ENCODE measurements around a stretch of chr21.

- RRBS, 2 experiments, result under 1 to 5% methylated on average over 25 of the region's 48 CpGs
These were observed 1.1 kb downstream of the PKNOX1 start for GRCh38 chr21:42975264-42975976.

- RRBS, 2 experiments, result no CpG with 5 or more reads among the region's 14 CpGs
These were observed 29.4 kb downstream of the CBS start for GRCh38 chr21:43046160-43046754.

DNA sequence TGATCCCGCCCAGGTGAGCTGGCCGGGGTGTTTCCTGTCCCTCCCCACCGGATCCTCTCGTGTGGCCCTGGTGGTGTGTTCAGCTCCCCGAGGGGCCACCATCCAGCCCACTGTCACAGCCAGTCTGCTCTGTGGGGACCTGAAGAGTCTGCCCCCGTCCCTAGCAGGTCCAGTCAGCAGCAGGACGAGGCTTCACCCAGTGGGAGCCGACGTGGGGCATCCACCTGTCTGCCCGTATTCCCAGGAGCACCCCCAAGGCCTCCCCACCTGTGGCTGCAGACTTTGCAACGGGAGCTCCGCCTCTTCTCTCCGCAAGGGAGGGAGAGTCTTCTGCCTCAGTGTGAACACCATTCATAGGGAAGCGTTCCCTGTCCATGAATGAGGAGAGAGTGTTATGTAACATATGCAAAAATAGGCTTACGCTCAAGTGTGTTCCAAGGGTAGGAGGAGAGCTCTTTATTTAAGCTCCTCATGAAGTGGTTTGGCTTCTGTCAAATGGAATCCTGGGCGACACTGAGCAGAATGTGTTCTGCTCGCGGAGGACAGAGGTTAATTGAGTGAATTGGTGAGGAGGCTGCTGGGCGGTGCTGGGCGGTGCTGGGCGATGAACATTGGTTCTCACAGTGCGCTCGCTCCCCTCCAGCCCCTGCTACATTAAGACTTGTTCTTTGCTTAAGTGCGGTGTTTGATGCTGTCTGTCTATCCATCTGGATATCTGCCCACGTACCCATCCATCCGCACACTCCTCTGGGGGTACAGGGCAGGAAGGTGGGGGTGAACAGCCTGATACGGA, 109.0 kb downstream of the CRYAA start:
- RRBS, 2 experiments, result 28 to 70% methylated on average over 2 of the region's 27 CpGs

- RRBS, 2 experiments, result no CpG with 5 or more reads among the region's 22 CpGs
These were observed 107.4 kb downstream of the SIK1 start for GRCh38 chr21:43319319-43320229.

DNA sequence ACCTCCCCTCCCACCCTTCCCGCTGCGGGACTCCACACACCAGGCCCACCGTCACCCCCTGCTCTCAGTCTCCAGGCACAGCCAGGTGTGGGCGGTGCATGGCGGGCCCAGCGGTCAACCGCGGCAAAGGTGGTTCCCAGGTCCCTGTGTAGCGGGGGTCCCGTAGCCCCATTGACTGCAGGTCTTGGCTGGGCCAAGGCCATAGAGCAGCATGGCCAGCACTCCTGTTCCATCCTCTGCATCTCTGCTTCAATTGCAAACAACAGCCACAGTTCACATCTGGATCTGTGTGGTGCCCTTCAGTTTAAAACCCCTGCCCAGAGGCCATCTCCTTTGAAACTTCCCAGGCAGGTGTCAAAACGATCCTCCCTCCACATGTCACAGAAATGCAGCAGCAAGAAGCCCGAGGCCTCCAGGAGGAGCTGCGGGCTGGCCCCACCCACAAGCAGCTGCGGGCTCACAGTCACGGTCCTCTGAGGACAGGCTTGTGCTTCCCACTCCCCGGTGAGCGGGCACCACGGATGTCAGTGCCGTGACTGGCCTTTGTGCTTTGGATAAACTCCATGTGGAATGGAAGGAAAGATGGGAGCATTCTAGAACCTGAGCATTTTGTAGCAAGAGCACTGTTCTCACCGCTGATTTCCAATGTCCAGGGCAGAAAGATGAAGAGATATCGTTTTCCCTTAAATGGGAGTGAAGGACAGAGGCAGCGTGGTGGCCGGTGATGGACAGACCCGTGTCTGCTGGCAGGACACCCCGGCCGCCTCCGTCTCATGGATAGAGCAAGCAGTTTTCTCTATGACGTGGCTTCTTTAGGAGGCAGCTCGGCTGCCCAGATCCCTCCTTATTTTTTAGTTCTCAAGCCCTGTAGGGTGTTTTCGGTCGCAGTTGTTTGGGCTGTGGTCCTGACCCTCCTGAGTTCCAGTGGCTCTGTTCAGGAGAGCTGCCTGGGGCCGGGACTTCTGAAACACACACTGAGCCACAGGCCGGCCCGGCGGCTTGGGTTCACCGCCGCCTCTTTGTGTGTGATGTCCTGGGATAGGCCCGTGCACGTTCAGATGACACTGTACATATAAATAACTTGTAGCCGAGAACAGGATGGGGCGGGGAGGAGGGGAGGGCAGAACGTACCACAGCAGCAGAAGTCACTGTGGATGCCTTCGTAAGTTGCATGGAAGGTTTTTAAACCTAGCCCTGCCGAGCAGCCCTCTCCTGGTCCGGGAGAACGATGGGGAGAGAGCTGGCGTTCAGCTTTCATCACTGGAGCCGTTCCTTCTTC, 65.6 kb downstream of the SIK1 start:
- RRBS, 2 experiments, result 78 to 92% methylated on average over 4 of the region's 48 CpGs

DNA sequence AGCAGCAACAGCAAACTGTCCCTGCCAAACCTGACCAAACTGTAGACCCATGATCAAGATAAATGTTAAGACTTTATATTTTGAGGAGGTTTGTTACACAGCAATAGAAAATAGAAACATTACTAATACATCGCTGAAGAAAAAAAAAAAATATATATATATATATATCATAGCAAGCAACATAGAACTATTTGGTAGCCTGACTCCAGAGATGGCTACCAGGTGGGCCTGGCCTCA, 43.5 kb downstream of the HSF2BP start:
- RRBS, 2 experiments, result no CpG with 5 or more reads among the region's 1 CpG

- RRBS, 2 experiments, result no CpG with 5 or more reads among the region's 4 CpGs
These were observed 7.8 kb upstream of the PDXK start for GRCh38 chr21:43711261-43711468.

GRCh38 chr21:43711926-43712900, 6.7 kb upstream of the PDXK start:
- RRBS, 2 experiments, result no CpG with 5 or more reads among the region's 25 CpGs

GRCh38 chr21:43726685-43727949, 8.2 kb downstream of the PDXK start:
- RRBS, 2 experiments, result 3 to 25% methylated on average over 5 of the region's 28 CpGs

GRCh38 chr21:43732126-43732822, 13.3 kb downstream of the PDXK start:
- RRBS, 2 experiments, result 60% methylated on average over 1 of the region's 18 CpGs; no CpG with 5 or more reads in 1 of the 2 experiments

- RRBS, 2 experiments, result no CpG with 5 or more reads among the region's 16 CpGs
These were observed 15.9 kb downstream of the PDXK start for GRCh38 chr21:43734722-43735277.

- RRBS, 2 experiments, result no CpG with 5 or more reads among the region's 19 CpGs
These were observed 19.4 kb downstream of the PDXK start for GRCh38 chr21:43738065-43738900.

GRCh38 chr21:43766610-43767337, 9.3 kb downstream of the CSTB start:
- RRBS, 2 experiments, result no CpG with 5 or more reads among the region's 27 CpGs

GRCh38 chr21:43775521-43776002, 546 bp downstream of the CSTB start:
- RRBS, 2 experiments, result 1 to 6% methylated on average over 6 of the region's 21 CpGs

DNA sequence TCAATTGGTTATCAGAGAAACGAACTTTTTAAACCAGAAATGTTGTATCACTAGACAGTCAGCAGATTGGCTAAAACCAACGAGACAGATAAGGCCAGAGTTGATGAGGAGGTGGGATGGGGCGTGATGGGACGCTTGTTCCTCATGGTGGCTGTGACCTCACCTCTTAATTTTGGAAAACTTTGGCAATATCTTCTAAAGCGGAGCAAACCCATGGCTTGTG, 41.3 kb downstream of the AGPAT3 start:
- RRBS, 2 experiments, result no CpG with 5 or more reads among the region's 5 CpGs

DNA sequence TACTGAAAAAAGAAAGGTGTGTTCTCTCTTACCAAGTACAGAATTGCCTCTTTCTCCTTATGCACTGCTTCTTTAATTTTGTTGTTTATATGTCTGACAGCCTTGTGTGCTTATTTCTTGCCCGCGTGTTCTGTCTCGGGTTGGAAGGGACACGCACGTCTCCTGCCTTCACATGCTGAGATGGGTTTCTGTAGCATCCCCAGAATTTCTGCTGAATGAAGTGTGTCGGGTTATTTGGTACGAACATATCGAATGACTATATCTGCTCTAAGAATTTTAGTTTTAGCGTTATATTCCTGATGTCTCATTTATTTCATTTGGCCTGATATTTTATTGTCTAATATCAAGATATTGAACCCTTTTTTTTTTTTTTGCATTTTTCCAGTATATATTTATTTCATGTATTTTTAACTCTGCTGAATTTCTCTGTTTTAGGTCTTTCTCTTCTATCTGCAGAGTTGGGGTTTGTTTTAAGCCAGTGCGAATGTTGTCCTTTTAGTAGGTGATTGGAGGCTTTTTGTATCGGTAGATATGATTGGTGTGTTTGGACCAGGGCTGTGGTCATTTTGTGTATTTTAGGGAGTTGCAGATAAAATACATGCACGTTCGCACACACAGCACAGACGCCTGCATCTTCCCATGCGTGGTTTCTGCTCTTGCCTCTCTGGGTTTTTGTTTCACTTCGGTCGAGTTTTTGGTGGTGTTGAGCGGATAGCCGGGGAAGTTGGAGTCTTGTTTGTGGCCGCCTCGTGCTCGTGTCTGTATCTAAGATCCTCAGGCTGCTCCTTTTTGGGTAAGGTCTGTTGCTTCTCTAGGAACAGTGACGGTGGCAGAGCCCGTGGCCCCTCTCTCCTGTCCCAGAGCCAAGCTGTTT, 51.4 kb downstream of the AGPAT3 start:
- RRBS, 2 experiments, result no CpG with 5 or more reads among the region's 24 CpGs

DNA sequence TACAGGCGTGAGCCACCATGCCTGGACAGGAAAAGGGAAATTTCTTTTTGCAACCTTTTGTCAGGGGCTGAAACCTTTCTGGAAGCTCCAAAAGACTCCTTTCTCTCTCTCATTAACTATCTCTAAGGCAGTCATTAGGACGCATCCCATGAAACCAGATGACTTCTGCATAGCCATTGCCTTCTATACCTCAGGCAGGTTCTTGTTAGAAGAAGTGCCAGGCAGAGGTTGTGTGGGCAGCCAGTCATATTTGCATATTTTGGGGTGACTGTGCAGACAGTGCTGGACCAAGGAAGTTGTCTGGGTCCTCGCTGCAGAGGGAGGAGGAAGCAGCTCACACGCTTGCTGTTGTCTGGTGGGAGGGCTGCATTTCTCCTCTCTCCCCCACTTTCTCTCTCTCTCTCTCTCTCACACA, 72.7 kb downstream of the AGPAT3 start:
- RRBS, 2 experiments, result no CpG with 5 or more reads among the region's 4 CpGs

GRCh38 chr21:43967677-43968231, 44.4 kb upstream of the TRAPPC10 start:
- RRBS, 2 experiments, result no CpG with 5 or more reads among the region's 23 CpGs

- RRBS, 2 experiments, result 95% methylated on average over 4 of the region's 18 CpGs; no CpG with 5 or more reads in 1 of the 2 experiments
These were observed 39.1 kb upstream of the TRAPPC10 start for GRCh38 chr21:43972883-43973512.

- RRBS, 2 experiments, result no CpG with 5 or more reads among the region's 7 CpGs
These were observed 34.1 kb upstream of the TRAPPC10 start for GRCh38 chr21:43978031-43978403.

All from Panc1 (cell line).